Measurements from ENCODE around the gene GEMIN4.

GRCh38 chr17:199415-199646 lies 17.9 kb upstream of the DOC2B start:
- PRO-cap, 2 experiments: peak in 1 of 2 experiments; most common minus-strand start chr17:199488 (in 1)
- RAMPAGE, long total RNA, 4 experiments: no peak in any of the 4 experiments

GRCh38 chr17:199865-200628 lies 18.6 kb upstream of the DOC2B start:
- PRO-cap, 2 experiments: peak in 1 of 2 experiments; most common plus-strand start chr17:200536 (in 1); most common minus-strand start chr17:200330 (in 1)
- RAMPAGE, long total RNA, 4 experiments: no peak in any of the 4 experiments

- PRO-cap, 2 experiments: no peak in any of the 2 experiments
- RAMPAGE, long total RNA, 4 experiments: start-site peak on the minus strand in 1 of 4 experiments, at chr17:244159-244342 at its widest, 9 reads per replicate
These were observed 62.7 kb upstream of the DOC2B start for GRCh38 chr17:243943-244792.

GRCh38 chr17:266046-266560 lies 84.7 kb upstream of the DOC2B start:
- PRO-cap, 2 experiments: no peak in any of the 2 experiments
- RAMPAGE, long total RNA, 4 experiments: start-site peak on the minus strand in 1 of 4 experiments, at chr17:266369-266375 at its widest, 11 reads per replicate

GRCh38 chr17:267195-267967 lies 85.2 kb downstream of the RPH3AL start:
- PRO-cap, 2 experiments: peak in 1 of 2 experiments; most common plus-strand start chr17:267655 (in 1); most common minus-strand start chr17:267345 (in 1)
- RAMPAGE, long total RNA, 4 experiments: start-site peak on the minus strand in 1 of 4 experiments, at chr17:267349-267564 at its widest, 8 reads per replicate

- PRO-cap, 2 experiments: peak in 1 of 2 experiments; most common plus-strand start chr17:331171 (in 1)
- RAMPAGE, long total RNA, 4 experiments: no peak in any of the 4 experiments
These were observed 21.4 kb downstream of the RPH3AL start for GRCh38 chr17:330931-331927.

GRCh38 chr17:331928-332949 lies 20.4 kb downstream of the RPH3AL start:
- PRO-cap, 2 experiments: peak in 1 of 2 experiments; most common plus-strand start chr17:332908 (in 1); most common minus-strand start chr17:332895 (in 1)
- RAMPAGE, long total RNA, 4 experiments: no peak in any of the 4 experiments

GRCh38 chr17:535157-535868 lies 125.2 kb downstream of the C17orf97 start:
- PRO-cap, 2 experiments: no peak in any of the 2 experiments
- RAMPAGE, long total RNA, 4 experiments: no peak in any of the 4 experiments

DNA sequence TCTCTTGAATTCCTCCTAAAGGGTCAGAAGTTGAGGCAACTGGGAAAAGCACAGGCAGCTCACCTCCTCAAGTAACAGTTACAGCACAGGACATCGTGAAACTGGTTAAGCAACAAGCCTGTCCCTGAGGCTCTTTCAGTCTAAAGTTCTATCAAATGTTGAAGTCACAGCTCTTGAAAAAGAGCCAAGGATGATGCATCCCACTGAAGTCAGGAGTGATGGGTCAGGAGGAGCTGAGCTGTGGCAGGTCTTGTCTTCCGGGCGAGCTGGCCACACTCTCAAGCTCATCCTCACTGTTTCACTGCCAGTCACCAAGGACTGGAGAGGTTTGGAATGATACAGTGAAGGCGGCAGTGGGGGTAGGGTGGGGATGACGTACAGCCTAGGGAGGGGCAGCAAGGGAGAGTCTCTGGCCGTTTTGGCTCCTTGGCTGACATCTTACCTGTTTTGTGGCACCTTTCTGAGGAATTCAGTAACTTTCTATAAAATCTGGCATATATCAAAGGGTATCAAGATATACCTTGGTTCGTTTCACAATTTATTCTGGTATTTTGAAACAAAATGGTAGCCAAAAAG lies 99.4 kb downstream of the VPS53 start:
- PRO-cap, 2 experiments: no peak in any of the 2 experiments
- RAMPAGE, long total RNA, 4 experiments: no peak in any of the 4 experiments

GRCh38 chr17:751952-752463 lies at the start of gene GEMIN4:
Gene GEMIN4, minus strand, starts transcription at chr17:752264.
- PRO-cap, 2 experiments: peak in 2 of 2 experiments; most common plus-strand start chr17:752357 (in 1); most common minus-strand start chr17:752290 (in 2)
- RAMPAGE, long total RNA, 4 experiments: start-site peak on the minus strand in 3 of 4 experiments, at chr17:752224-752297 at its widest, 19 to 80 reads per replicate

DNA sequence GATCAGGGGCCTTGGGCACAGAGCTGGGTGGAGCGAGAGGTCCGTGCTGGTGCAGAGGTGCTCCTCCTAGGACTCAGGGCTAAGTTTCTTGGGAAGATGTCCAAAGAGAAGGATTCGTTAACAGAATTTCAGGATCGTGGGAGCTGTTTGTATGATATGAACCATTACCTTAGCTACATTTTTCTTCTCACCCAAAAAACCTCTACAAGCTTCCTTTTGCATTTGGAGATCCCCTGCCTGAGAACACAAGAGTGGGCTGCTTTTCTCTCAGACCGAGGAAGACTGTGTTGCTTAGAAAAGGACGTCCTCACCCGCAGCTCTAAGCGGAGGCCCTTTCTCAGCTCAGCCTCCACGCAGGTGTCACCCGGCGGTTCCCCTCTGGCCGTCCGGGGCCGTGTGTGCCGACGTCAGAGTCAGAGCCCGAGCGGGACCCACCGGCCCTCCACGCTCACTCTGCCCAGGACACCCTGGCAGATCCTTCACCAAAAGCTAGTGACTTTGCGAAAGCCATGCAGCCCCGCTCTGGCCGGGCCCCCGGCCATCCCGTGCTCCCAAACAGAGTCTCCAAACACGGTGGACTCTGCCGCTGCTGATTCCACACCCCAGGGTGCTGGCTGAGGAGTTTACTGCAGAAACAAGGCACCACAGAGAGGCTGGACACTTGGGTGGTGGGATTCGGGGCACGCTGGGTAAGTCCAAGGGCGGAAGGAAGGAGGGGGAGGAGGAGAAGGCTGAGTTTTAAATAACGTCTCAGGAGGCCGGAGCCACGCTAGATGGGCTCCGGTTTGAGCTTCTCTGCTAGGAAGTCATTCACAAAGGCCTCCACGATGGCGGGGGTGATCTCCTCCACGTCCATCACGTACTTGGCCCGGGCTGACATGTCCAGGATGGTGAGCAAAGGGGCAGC lies 18.3 kb downstream of the MRM3 start:
- PRO-cap, 2 experiments: no peak in any of the 2 experiments
- RAMPAGE, long total RNA, 4 experiments: no peak in any of the 4 experiments

DNA sequence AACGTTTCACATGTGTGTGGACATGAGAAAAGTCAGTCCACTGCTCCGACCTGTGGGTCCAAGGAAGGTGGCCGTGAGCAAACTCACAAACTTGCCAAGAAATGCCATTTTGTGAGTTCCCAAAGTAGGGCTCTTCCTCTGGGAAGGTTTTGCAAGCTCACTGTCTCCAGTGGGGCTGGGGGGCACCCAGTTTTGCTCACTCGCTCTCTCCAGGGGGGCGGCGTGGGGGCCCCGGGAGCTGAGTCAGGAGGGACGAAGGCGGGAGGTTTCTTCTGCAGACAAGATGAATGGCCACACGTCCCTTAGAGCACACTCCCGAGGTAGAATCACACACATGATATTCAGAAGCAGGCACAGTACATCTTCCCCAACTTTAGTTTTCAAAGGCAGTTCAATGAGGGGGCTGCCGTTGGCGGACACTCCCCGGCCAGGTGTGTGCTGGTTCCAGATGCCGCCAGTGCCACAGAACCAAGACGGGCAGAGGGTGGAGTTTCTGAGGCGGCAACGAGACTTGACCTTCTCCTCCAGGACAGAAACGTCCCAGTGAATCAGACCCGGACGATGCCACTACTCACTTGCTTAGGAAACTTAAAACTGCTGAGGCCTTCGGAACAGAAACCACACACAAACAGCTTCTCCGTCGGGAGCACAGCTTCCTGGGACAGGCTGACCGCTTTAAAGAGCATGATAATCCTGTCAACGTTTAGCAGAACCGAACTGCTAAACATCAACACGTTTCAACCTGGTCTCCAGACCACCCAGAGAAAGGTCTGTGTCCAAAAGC lies 68.5 kb downstream of the MRM3 start:
- PRO-cap, 2 experiments: peak in 1 of 2 experiments; most common plus-strand start position 543 of the sequence (in 1)
- RAMPAGE, long total RNA, 4 experiments: no peak in any of the 4 experiments

DNA sequence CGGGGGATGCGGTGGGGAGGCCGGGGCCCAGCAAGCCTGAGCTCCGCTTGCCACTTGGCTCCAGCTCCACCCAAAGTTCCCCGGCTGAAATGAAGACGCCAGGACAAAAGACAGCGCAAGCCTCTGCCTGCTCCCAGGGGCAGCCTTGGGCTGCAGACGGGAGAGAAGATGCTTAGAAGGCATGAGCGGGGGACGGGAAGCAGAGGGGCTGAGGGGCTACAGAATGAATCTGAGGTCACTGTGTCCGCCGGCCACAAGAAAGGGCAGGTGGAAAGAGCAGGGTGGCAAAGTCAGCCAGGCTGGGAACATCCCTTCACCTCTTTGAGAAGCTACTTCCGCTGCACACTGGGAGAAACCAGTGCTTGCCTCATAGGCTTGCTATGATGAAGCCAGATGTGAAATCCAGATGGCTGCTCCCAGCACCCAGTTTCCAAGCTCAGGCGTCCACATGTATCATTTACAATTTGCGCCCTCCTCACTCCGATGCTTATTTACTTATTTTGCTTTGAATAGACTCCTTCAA lies 69.1 kb downstream of the MRM3 start:
- PRO-cap, 2 experiments: no peak in any of the 2 experiments
- RAMPAGE, long total RNA, 4 experiments: no peak in any of the 4 experiments

DNA sequence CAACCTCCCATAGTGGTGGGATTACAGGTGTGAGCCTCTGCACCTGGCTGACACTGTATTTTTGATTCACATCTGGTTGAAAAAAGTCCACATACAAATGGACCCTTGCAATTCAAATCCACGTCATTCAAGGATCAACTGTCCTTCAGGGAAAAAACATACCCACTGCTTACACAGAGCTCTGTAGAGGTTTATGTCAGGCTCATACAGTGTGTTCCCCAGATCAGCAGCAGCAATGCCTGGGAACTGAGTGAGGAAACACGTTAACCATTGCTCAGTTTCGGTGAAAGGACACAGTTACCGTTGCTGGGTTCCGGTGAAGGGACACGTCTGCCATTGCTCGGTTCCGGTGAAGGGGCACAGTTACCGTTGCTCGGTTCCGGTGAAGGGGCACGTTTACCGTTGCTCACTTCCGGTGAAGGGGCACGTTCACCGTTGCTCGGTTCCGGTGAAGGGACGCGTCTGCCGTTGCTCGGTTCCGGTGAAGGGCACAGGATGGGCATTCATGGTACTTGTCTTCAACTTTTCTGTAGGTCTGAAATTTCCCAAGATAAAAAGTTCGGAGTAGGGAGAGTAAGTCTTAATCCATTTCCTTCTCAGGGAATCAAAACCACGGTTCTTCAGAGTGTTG lies 81.7 kb downstream of the MRM3 start:
- PRO-cap, 2 experiments: no peak in any of the 2 experiments
- RAMPAGE, long total RNA, 4 experiments: no peak in any of the 4 experiments

GRCh38 chr17:883013-883978 lies 96.3 kb downstream of the NXN start:
- PRO-cap, 2 experiments: peak in 1 of 2 experiments; most common plus-strand start chr17:883405 (in 1); most common minus-strand start chr17:883303 (in 1)
- RAMPAGE, long total RNA, 4 experiments: no peak in any of the 4 experiments

- PRO-cap, 2 experiments: no peak in any of the 2 experiments
- RAMPAGE, long total RNA, 4 experiments: no peak in any of the 4 experiments
These were observed 31.1 kb downstream of the NXN start for GRCh38 chr17:948627-948823.

DNA sequence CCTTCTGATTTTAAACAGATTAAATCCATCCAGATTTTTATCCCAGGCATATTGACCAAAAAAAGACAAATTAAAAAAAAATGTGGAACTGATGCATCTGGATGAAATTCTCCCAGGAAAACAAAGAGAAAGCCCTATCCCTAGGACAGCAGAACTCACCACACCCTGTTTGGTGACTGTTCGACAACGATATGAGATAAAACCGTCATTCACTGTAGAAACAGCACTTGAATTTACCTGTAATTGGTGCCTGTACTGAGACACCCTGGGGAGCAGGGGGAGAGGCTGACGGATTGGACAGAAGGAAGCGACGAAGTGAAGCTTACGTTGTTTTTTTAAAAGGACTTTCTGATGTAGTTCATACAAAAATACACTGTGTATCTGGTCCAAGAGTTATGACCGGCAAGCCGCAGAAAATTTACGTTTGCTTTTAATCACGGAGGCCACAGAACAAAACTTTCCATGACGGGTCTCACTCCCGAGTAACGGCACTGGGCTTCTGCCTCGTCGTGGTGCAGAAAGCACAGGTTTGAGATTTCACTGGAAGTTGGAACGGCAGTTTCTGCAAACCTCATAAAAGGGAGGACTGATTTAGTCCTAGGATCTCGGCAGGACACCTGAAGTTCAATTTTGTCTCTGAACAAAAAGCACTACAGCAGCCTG lies 9.7 kb downstream of the NXN start:
- PRO-cap, 2 experiments: no peak in any of the 2 experiments
- RAMPAGE, long total RNA, 4 experiments: no peak in any of the 4 experiments

DNA sequence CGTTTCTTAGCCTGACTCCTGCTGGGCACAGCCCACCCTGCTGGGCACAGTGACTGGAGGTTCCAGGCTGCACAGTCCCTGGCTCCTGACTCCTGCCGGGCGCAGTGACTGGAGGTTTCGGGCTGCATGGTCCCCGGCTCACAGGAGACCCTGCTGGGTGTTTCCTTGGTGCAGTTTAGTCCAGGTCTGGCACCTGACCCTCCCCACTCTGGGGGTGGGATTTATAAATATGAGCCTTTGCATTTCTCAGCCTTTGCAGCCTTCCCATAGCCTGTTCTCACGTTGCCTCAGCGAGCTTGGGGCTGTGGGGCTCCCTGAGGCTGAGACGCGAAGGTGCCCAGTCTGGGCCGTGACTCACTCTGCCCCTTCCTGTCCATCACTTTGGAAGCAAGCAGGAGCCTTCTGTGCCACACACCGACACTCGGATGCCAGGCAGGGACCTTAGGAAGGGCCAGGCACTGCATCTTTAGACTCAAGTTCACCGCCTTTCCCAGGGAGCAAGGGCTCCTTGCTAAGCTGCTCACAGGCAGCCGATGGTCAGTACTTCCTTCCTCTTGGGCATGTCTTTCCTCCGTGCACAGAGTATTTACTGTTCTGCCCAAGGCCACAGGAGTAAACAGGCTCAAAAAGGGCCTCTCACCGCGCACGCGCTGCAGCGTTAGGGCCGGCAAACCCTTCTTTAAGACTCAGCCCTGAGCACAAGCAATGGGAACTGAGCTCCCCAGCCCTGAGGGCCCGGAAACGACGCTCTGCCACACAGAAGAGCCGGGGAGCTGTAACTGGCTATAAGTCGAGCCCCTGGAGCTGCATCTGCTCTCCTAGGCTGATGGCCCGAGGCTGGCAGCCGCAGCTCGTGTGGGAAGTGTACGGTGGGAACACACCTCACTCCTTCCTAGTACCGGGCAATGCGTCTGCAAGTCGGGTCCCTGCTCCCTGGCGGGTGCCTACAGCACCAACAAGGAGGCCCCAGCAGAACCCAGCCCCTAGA lies 7.1 kb downstream of the TIMM22 start:
- PRO-cap, 2 experiments: no peak in any of the 2 experiments
- RAMPAGE, long total RNA, 4 experiments: start-site peak on the minus strand in 1 of 4 experiments, centred at position 97 of the sequence, 20 reads per replicate

DNA sequence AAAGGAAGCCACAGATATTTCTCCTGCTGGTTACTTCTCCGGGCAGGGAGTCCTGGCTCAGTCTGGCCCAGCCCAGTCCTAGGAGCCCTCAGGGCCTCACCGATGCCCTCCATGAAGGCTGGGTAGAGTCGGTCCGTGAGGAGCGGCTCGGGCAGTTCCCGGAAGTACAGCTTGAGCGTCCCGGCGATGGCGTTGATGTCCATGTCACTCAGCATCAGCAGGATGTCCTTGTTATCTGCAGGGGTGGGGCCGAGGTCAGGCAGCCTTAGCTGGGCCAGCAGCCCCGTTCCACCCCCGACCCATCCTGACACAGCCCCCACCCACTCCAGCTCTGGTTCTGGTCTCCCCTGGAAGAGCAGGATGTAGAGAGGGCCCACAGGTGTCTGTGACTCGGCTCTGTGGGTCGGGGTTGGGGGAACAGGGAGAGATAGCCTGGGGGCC lies 13.7 kb downstream of the TIMM22 start:
- PRO-cap, 2 experiments: no peak in any of the 2 experiments
- RAMPAGE, long total RNA, 4 experiments: no peak in any of the 4 experiments

GRCh38 chr17:1083226-1083888 lies 86.4 kb downstream of the TIMM22 start:
- PRO-cap, 2 experiments: no peak in any of the 2 experiments
- RAMPAGE, long total RNA, 4 experiments: no peak in any of the 4 experiments